Endothelial cell of umbilical vein (primary cell): ENCODE results near the genes OR6T1, OR10G8 and TBRG1.

GRCh38 chr11:121722280-121723325, 270.5 kb downstream of the SORL1 start:
- PRO-cap, result bidirectional peak, plus-strand start at chr11:121722680, minus-strand start at chr11:121722570; bidirectional peak, plus-strand start at chr11:121723428, minus-strand start at chr11:121723246
CAGE:
- cytosol, long polyA minus RNA, result no peak
- cytosol, long polyA plus RNA, result no peak
- long polyA plus RNA, result no peak
- nucleus, long polyA minus RNA, result no peak
- nucleus, long polyA plus RNA, result no peak

DNA sequence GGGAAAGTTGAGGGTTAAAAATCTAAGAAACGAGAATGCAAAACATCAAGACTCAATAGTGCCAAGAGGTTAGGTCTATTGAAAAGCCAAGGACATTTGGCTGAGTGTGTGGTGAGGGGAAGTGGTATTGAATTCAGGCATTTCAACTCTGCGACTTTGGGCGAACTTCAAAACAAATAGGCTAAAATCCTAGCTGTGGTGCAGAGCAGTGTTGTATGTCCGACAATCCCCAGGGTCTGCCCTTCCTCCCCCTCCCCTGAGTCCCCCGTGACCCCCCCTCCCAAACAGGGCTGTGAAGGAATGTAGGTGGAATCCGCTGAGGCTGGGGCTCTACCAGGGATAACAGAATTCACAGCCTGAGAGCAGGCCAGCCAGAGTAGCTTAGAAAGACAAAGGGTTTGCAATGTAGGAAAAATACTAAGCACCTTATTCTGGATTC, 315.3 kb downstream of the BLID start:
- PRO-cap, result no peak
CAGE:
- cytosol, long polyA minus RNA, result no peak
- cytosol, long polyA plus RNA, result no peak
- long polyA plus RNA, result no peak
- nucleus, long polyA minus RNA, result no peak
- nucleus, long polyA plus RNA, result no peak

GRCh38 chr11:122104831-122105821, 10.9 kb downstream of the BLID start:
- PRO-cap, result no peak
CAGE:
- cytosol, long polyA minus RNA, result no peak
- cytosol, long polyA plus RNA, result no peak
- long polyA plus RNA, result no peak
- nucleus, long polyA minus RNA, result no peak
- nucleus, long polyA plus RNA, result no peak

DNA sequence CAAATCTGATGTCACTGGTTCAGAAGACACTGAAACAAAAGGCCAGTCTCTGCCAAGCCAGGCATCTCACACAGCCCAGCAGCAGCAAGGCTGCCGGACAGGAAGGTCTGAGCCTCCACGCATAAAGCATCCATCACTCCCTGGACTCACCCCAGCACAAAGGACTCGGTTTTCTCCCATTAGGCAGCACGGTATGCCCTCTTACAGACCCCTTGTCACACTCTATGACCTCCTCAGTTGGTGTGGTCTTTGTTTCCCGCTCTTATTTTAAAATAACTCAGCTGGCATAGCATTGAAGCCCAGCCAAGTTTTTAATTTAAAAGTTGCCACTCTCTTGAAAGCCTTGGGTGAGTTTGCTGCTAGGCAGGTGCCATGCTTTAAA, 204.3 kb upstream of the BLID start:
- PRO-cap, result no peak
CAGE:
- cytosol, long polyA minus RNA, result no peak
- cytosol, long polyA plus RNA, result no peak
- long polyA plus RNA, result no peak
- nucleus, long polyA minus RNA, result no peak
- nucleus, long polyA plus RNA, result no peak

- PRO-cap, result no peak
CAGE:
- cytosol, long polyA minus RNA, result no peak
- cytosol, long polyA plus RNA, result no peak
- long polyA plus RNA, result no peak
- nucleus, long polyA minus RNA, result no peak
- nucleus, long polyA plus RNA, result no peak
Observed at GRCh38 chr11:122348809-122349399, 232.9 kb upstream of the BLID start.

- PRO-cap, result no peak
CAGE:
- cytosol, long polyA minus RNA, result no peak
- cytosol, long polyA plus RNA, result no peak
- long polyA plus RNA, result no peak
- nucleus, long polyA minus RNA, result no peak
- nucleus, long polyA plus RNA, result no peak
Observed at GRCh38 chr11:122629102-122629482, 26.4 kb upstream of the UBASH3B start.

- PRO-cap, result no peak
CAGE:
- cytosol, long polyA minus RNA, result no peak
- cytosol, long polyA plus RNA, result no peak
- long polyA plus RNA, result no peak
- nucleus, long polyA minus RNA, result no peak
- nucleus, long polyA plus RNA, result no peak
Observed at GRCh38 chr11:122851375-122852030, 13.2 kb downstream of the CRTAM start.

DNA sequence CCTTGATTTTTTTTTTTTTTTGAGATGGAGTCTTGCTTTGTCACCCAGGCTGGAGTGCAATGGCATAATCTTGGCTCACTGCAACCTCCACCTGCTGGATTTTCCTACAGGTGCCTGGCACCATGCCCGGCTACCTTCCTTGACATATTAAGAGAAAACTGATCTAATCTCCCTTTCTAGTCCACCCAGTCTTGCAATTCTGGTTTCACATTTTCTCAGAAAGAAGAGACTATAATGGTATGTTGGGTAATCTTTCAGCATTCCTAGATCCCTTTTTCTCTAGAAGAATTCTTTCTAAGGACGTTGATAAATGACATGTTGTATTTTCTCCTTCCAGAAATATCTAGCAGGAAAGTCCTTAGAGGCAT, 10.4 kb upstream of the HSPA8 start:
- PRO-cap, result no peak
CAGE:
- cytosol, long polyA minus RNA, result no peak
- cytosol, long polyA plus RNA, result no peak
- long polyA plus RNA, result no peak
- nucleus, long polyA minus RNA, result no peak
- nucleus, long polyA plus RNA, result no peak

DNA sequence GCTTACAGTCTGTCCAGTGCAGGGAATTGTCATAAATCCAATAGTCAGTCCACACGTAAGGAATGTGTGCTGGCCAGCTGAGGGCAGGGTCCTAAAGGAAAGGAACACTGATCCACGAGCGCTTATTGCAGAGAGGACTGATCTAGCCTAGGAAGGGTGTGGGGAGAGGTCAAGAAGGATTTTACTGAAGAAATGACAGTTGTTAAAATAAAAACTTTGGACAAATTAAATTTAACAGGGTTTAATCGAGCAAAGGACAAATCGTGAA, 109.9 kb upstream of the GRAMD1B start:
- PRO-cap, result no peak
CAGE:
- cytosol, long polyA minus RNA, result no peak
- cytosol, long polyA plus RNA, result no peak
- long polyA plus RNA, result no peak
- nucleus, long polyA minus RNA, result no peak
- nucleus, long polyA plus RNA, result no peak

- PRO-cap, result no peak
CAGE:
- cytosol, long polyA minus RNA, result no peak
- cytosol, long polyA plus RNA, result no peak
- long polyA plus RNA, result no peak
- nucleus, long polyA minus RNA, result no peak
- nucleus, long polyA plus RNA, result no peak
Observed at GRCh38 chr11:123405116-123405899, 24.8 kb upstream of the GRAMD1B start.

DNA sequence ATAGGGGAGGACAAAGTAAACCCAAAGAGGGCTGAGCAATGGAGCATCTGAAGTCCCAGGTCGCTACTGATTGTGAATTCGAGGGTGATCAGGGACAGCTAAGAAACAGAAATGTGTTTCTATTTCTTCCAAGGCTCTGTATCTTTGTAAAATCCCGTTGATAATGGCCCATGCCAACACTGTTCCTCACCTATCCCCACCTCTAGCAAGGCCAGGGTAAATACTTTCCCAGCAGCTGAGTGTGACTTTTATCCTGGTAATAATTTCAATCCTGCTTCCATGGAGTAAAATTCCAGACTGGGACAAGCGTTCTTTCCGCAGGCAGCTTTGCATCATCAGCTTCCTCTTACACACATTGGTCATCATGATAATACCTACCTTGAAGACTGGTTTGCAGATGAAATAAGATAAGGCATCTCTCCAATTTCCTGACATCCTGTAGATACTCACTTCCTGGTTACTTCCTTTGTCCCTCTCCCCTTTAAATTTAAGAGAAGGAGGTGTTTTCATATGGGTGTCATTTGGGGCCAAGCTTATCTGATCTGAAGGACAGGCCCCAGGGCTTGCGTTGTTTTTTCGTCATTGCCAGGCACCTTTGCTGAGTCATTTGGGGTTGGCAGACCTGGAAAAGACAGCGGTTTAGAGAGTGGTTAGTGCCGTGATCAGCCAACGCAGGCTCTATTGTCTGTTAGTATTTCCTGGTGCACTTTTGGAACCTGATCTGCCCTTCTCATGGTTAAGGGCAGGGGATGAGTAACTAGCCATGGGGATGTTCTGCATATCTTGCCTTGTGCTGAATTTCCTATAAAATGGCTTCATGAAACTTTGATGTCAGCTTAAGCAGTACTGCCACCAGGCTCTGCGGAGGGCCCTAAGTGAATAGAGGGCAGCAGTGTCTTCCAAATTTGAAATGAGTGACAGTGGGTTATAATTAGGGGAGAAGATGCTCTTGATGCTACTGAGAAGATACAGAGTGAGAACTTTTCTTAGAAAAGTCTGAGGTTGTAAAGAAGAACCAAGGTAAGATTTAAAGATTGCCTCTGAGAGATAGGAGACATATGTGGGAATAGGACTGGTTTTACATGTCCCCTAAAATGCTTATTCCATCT, 24.1 kb downstream of the GRAMD1B start:
- PRO-cap, result no peak
CAGE:
- cytosol, long polyA minus RNA, result no peak
- cytosol, long polyA plus RNA, result no peak
- long polyA plus RNA, result no peak
- nucleus, long polyA minus RNA, result start-site peak on the plus strand centred at position 721 of the sequence, 237 bp wide, 17 reads
- nucleus, long polyA plus RNA, result no peak

DNA sequence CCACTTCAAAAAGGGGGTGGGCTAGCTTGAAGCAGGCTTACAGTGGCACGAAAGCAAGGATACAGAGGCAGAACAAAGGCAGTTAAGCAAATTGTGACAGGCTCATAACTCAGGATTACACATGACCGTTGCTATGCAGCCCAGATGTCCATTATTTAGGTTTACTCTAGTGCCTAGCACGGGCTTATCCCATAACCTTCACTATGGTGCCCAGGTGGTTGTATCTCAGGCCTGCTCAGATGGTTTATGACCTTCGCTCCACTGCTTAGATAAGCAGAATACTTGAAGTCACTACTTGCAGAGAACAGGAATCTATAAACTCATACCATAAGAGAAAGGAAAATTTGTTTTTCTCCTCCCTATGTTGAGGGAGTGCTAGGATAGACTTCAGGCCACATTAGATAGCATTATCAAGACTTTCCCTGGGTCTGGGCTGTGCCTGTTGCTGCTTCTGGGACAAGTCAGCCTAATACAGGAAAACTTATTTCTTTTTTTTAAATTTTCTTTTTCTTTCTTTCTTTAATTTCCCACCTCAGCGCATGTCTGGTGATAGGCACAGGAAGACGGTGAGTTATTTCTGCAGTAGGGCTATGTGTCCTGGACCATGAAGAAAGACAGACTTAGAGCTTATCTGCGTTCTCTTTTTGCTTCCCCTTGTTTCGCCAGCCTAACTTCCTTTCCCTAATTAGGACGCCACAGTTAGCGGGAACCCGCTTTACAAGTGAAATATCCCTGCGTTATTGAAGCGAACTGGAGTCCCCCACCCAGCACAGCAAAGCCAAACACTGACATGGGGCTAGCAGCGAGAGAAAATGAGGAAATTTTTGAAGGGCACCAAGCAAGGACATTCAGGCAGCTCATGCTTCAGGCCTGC, 8.8 kb downstream of the OR6M1 start:
- PRO-cap, result no peak
CAGE:
- cytosol, long polyA minus RNA, result no peak
- cytosol, long polyA plus RNA, result no peak
- long polyA plus RNA, result no peak
- nucleus, long polyA minus RNA, result no peak
- nucleus, long polyA plus RNA, result no peak

GRCh38 chr11:123943729-123944117, at the start of gene OR6T1:
OR6T1 (minus strand) TSS chr11:123943838.
- PRO-cap, result no peak
CAGE:
- cytosol, long polyA minus RNA, result no peak
- cytosol, long polyA plus RNA, result no peak
- long polyA plus RNA, result no peak
- nucleus, long polyA minus RNA, result no peak
- nucleus, long polyA plus RNA, result no peak

GRCh38 chr11:124026495-124026892, at the start of gene OR10G8:
OR10G8 (plus strand) TSS chr11:124026798.
- PRO-cap, result no peak
CAGE:
- cytosol, long polyA minus RNA, result no peak
- cytosol, long polyA plus RNA, result no peak
- long polyA plus RNA, result no peak
- nucleus, long polyA minus RNA, result no peak
- nucleus, long polyA plus RNA, result no peak

DNA sequence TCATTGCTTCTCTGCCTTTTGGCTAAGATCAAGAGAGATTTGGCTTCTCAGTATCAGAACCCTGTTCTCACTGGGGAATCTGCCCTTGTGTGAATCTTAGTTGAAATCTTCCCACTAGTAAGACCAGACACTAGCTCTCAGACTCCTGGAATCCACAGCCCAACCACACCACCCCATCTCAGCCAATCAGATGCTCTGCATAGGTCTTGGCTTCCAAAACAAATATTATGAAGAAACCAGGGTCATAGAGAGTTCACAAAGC, 5.5 kb downstream of the OR8B12 start:
- PRO-cap, result no peak
CAGE:
- cytosol, long polyA minus RNA, result no peak
- cytosol, long polyA plus RNA, result no peak
- long polyA plus RNA, result no peak
- nucleus, long polyA minus RNA, result no peak
- nucleus, long polyA plus RNA, result no peak

- PRO-cap, result bidirectional peak, plus-strand start at chr11:124622896, minus-strand start at chr11:124622801; bidirectional peak, plus-strand start at chr11:124623130, minus-strand start at chr11:124623137
CAGE:
- cytosol, long polyA minus RNA, result start-site peak on the plus strand at chr11:124622887-124622894, 74 reads
- cytosol, long polyA plus RNA, result start-site peak on the plus strand at chr11:124622869-124622897, 397 and 492 reads in 2 replicates
- long polyA plus RNA, result start-site peak on the plus strand at chr11:124622869-124622946, 954 and 679 reads in 2 replicates
- nucleus, long polyA minus RNA, result start-site peak on the plus strand at chr11:124622889-124622940, 415 reads
- nucleus, long polyA plus RNA, result start-site peak on the plus strand at chr11:124622869-124622947, 1,419 and 1,190 reads in 2 replicates
Observed at GRCh38 chr11:124622586-124623543, at the start of gene TBRG1. TBRG1 (plus strand) TSS chr11:124622864.

DNA sequence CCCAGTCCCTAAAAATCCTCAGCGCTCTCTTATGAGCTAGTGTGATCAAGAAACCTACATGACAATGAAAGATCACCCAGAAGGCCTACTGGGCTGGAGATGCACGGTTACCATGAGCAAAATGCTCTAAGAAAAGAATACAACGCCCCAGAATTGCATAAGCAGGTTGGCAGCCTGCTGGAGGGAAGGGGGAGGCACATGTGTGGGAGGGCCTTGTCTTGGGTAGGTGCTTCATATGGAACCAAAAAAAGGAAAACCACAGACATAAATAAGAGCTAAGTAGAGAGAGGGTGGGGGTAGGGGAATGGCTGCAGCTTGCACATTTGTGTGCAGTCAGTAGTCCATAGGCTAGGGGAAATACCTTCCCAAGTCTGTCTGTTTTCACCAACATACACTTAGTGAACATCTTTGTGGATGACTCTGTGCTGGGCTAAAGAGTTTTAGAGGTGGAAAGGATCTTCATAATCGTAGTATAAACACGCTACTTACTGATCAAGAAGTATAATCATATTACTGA, 2.8 kb downstream of the SIAE start:
- PRO-cap, result no peak
CAGE:
- cytosol, long polyA minus RNA, result no peak
- cytosol, long polyA plus RNA, result no peak
- long polyA plus RNA, result no peak
- nucleus, long polyA minus RNA, result no peak
- nucleus, long polyA plus RNA, result no peak

- PRO-cap, result no peak
CAGE:
- cytosol, long polyA minus RNA, result no peak
- cytosol, long polyA plus RNA, result no peak
- long polyA plus RNA, result no peak
- nucleus, long polyA minus RNA, result no peak
- nucleus, long polyA plus RNA, result no peak
Observed at GRCh38 chr11:124777179-124777737, 15.2 kb upstream of the ESAM start.

DNA sequence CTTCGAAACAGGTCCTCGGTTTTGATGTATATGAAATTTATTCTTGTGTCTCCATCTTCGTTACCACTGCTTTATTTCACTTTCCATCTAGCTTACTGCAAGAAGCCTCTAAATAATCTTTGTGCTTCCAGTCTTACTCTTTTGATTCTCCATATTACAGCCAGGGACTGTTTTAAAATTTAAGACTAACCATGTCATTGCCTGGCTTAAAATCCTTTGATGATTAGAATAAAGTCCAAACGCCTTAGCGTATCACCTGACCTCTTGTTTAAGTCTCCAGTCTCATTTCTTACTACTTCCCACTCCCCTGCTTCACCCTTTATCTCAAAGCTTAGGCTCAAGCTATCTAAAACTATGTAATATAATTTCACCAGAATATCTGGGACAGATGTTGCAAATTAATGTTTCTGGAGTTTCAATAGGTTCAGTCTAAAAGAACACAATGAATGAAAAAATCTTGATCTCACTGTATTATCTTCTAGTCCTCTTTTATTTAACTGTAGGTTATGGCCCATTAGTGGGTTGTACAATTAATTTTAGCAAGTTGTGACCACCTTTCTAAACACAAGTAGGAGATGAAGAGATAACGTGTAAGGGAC, 9.6 kb downstream of the MSANTD2 start:
- PRO-cap, result no peak
CAGE:
- cytosol, long polyA minus RNA, result no peak
- cytosol, long polyA plus RNA, result no peak
- long polyA plus RNA, result no peak
- nucleus, long polyA minus RNA, result no peak
- nucleus, long polyA plus RNA, result no peak

GRCh38 chr11:124892984-124893727, 4.5 kb downstream of the ROBO4 start:
- PRO-cap, result bidirectional peak, plus-strand start at chr11:124893313, minus-strand start at chr11:124893161
CAGE:
- cytosol, long polyA minus RNA, result no peak
- cytosol, long polyA plus RNA, result no peak
- long polyA plus RNA, result no peak
- nucleus, long polyA minus RNA, result start-site peak on the plus strand at chr11:124893357-124893606, 7 reads
- nucleus, long polyA plus RNA, result no peak